B cell (primary cell): ENCODE measurements around a stretch of chr18.

DNA sequence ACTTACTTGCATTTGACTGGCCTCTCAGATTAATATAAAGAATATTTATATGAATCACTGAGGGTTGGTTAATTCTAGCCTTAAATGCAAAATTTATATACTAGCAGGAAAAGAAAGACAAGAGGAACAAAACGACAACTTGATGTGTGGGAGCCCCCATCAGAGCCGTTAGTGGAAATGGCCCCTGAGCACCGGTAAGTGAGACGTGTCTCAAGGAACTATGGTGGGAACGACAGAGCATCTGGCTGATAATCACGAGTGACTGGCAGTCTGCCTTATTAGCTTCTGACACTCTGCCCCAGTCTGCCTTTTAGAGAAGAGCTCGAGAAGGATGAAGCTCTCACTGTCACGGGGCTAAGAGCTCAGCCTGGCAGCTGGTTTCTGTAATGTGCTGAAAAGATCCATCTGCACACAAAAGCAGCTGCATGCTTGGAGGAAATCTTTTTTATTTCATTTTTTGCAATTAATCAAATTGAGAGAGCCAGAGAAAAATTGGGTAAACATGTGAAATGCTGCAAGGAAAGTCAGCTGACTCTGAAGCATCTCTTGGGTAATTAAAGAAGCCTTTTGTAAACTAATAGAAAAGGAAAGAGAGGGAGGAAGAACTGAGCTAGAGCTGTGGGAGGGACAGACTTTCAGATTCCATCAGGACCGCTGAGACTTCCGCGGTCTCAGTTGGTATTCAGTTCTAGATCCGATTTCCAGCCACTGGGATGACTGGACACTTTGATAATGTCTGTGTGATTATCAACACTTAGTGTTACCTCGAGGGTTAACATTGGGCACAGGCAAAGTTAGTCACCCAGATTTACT, 24.5 kb downstream of the MBP start:
- PRO-cap = no peak
- CAGE, long polyA plus RNA = no peak

GRCh38 chr18:77124645-77125681, 7.6 kb downstream of the MBP start:
- PRO-cap = no peak
- CAGE, long polyA plus RNA = no peak

DNA sequence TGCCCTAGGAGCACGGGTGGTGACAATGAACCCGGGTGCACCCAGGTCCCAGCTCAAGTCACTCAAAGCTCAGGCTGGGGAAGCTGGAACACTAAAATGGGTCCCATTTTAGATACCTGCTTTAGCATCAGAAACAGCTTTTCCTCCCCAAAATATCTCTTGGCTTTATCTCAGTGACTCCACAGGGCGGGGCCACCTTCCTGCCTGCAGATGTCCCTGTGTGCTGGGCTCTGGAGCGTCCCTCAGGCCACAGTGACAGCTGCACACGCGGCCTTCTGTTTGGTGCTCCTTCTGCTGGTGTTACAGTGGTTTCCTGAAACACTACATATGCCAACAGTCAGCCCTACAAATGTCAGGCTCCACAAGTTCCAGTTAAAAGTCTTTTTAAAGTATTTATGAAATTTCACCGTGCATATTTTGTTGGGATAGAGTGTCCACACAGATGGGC, 1.5 kb upstream of the MBP start:
- PRO-cap = no peak
- CAGE, long polyA plus RNA = no peak

DNA sequence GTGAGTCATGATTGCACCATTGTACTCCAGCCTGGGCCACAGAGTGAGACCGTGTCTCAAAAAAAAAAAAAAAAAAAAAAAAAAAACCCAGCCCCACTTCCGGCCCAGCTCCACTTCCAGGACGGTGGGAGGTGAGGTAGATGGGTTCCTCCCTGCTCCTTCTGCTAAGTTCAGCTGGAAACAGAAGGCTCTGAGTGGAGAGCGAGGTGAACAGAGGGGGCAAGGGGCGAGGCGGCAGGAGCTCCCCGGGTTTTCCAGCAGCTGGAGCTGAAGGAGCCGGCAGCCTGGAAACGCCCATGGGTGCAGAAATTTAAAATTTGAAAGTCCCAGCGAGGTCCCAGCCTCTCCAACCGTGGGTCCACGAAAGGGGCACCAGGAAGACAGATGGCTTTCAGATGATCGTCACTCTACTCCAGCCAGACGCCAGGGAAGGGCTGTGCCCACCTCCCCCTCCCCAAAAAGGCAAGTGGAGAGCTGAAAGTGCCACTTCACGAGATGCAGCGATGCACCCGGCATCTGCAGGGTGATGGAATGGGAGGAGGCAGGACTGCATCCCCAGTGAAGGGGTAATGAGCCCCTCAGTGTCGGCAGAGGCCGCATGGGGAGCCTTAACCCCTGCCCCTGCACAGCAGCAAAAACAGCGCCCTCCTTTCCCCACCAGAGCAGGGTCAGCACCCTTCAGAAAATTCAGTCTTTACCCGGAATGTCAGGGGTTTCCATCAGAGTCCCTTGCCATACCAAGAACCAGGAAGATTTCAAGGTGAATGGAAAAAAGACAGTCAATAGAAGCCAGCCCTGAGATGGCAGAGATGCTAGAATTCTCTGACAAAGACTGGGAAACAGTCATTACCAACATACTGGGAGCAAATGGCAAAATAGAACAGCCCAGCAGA, 41.0 kb upstream of the NFATC1 start:
- PRO-cap = no peak
- CAGE, long polyA plus RNA = no peak

- PRO-cap = bidirectional peak, plus-strand start at chr18:79393754, minus-strand start at chr18:79393426; bidirectional peak, plus-strand start at chr18:79394164, minus-strand start at chr18:79394018
- CAGE, long polyA plus RNA = no peak
These were observed 1.8 kb upstream of the NFATC1 start for GRCh38 chr18:79393585-79394581.

DNA sequence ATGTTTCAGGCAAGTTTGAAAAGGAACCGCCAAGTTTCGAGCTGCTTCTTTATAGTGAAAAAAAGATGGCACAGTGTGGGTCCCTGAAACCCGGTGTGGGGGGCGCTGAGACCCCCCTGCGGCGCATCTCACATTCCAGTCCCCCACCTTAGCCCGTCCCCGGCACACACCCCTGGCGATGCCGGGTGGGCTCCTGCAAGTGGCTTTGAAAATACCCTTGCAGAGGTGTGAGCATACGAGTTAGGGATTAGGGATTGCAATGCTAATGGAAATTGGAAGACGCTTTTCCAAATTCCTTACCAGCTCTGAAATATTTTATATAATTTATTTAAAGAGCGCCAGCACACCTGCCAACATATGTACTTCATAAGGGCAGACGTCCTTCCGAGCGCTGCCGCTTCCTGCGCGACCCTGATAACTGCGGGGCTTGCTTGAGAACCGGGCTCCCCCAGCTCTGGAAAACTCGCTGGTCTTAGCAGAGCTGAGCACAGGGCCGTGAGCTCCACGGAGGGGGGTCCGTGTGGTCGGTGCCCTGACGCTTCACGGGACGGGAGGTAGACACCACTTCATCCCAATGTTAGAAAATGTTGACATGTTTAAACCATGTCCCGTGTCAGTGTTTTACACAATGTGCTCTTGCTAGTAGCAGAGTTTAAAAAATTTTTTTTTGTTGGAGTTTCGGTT, 1.4 kb downstream of the NFATC1 start:
- PRO-cap = no peak
- CAGE, long polyA plus RNA = no peak

- PRO-cap = no peak
- CAGE, long polyA plus RNA = no peak
These were observed 101.4 kb upstream of the CTDP1 start for GRCh38 chr18:79578190-79578517.

GRCh38 chr18:79717294-79718332, 38.0 kb downstream of the CTDP1 start:
- PRO-cap = no peak
- CAGE, long polyA plus RNA = no peak

GRCh38 chr18:79856598-79856945, 58.8 kb downstream of the KCNG2 start:
- PRO-cap = no peak
- CAGE, long polyA plus RNA = no peak

DNA sequence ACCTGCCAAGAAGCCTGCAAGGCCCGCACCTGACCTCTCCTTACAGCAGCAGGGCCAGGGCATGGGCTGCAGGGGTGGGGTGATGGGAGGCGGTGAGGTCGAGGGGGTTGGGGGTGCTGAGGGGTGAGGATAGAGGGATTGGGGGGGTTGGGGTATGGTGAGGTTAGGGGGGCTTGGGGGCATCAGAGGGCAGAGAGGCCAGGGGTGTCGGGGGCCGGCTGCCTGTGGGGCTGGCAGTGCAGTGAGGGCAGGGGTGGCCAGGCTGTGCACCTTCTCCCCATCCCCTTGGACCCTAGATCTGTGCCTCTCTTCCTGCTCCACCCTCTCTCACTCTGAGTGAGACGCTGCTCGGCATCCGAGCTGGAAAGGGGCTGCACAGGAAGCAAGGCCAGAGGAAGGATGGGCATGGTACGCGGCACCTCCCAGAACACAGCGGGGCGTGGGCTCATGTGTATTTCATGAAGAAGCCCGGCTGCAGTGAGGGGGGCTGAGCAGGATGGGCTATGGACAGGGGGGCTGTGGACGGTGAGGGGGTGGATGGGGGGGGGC, 28.7 kb downstream of the SLC66A2 start:
- PRO-cap = no peak
- CAGE, long polyA plus RNA = no peak

DNA sequence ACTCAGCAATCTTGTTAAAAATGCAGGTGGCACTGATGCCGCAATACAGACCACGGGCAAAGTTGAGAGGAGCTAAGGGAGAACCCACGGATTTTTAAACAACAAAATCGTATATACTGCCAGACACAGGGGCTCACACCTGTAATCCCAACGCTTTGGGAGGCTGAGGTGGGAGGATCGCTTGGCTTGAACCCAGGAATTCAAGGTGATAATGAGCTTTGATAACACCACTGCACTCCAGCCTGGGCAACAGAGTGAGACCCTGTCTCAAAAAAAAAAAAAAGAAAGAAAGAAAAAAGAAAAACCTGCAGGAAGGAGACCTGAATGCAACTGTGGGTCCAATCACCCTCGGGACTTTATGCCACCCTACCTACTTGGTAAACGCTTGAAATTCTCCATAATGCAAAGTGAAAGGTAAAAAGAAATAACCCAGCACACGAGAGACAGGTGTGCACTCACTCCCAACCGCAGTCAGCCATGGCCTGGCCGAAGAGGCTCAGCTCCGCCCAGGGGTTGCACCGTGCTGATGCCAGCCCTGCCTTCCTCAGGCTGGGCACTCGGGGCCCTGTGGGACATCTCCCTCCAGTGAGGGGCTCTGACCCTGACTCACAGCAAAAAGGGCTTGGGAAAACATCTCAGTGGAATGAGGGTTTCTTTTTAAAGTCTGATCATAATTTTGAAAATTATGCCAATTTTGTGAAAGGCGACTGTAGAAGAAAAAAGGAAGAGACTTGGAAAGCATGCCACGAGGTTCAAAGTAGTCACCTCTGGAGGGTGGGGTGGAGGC, 13.4 kb downstream of the SLC66A2 start:
- PRO-cap = no peak
- CAGE, long polyA plus RNA = no peak

- PRO-cap = no peak
- CAGE, long polyA plus RNA = no peak
These were observed 2.7 kb upstream of the HSBP1L1 start for GRCh38 chr18:79961719-79962234.

DNA sequence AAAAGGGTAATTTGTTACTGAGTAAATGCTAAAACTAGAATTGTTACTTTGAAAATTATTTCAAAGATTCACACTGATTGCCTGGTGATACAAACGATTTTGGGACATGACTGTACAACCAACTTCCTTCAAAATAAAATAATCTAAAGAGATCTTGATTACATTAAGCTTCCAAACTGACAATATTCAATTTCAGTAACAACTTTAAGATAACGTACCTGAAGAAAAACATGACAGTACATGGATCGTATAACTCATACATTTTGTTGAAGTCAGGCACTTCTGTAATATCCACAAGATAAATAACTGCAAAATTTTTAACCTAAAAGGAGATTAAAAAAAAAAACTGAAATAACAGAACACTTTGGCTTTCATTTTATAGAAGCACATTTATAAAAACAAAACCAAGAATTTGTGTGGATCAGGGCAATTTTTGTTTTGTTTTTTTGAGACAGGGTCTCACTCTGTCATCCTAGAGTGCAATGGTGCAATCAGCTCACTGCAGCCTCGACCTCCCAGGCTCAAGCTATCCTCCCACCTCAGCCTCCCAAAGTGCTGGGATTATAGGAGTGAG, 10.9 kb downstream of the TXNL4A start:
- PRO-cap = no peak
- CAGE, long polyA plus RNA = no peak

DNA sequence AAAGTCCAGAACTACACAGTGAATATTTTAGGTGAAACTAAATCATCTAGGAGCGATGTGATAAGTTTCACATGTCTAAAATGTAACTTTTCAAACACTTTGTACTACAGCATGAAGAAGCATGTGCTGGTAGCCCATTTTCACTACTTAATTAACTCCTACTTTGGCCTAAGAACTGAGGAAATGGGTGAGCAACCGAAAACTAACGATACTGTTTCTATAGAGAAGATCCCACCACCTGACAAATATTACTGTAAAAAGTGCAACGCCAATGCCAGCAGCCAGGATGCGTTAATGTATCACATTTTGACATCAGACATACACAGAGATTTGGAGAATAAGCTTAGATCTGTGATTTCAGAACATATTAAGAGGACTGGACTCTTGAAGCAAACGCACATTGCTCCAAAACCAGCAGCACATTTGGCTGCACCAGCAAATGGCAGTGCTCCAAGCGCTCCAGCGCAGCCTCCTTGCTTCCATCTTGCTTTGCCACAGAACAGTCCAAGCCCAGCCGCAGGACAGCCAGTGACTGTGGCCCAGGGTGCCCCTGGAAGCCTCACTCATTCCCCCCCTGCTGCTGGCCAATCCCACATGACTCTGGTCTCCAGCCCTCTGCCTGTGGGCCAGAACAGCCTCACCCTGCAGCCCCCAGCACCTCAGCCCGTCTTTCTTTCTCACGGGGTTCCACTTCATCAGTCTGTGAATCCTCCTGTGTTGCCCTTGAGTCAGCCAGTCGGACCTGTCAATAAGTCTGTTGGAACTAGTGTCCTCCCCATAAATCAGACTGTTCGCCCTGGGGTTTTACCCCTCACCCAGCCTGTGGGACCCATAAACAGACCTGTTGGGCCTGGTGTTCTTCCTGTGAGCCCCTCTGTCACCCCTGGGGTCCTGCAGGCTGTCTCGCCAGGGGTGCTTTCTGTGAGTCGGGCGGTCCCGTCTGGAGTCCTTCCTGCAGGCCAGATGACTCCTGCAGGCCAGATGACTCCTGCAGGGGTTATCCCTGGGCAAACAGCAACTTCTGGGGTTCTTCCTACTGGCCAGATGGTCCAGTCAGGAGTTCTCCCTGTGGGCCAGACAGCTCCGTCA, 27.1 kb downstream of the ADNP2 start:
- PRO-cap = no peak
- CAGE, long polyA plus RNA = no peak

GRCh38 chr18:80210120-80210580, 37.2 kb downstream of the PARD6G start:
- PRO-cap = no peak
- CAGE, long polyA plus RNA = no peak